Spinal cord (tissue), 3 donors: ENCODE measurements around the genes KRBA2 and MYH10.

DNA sequence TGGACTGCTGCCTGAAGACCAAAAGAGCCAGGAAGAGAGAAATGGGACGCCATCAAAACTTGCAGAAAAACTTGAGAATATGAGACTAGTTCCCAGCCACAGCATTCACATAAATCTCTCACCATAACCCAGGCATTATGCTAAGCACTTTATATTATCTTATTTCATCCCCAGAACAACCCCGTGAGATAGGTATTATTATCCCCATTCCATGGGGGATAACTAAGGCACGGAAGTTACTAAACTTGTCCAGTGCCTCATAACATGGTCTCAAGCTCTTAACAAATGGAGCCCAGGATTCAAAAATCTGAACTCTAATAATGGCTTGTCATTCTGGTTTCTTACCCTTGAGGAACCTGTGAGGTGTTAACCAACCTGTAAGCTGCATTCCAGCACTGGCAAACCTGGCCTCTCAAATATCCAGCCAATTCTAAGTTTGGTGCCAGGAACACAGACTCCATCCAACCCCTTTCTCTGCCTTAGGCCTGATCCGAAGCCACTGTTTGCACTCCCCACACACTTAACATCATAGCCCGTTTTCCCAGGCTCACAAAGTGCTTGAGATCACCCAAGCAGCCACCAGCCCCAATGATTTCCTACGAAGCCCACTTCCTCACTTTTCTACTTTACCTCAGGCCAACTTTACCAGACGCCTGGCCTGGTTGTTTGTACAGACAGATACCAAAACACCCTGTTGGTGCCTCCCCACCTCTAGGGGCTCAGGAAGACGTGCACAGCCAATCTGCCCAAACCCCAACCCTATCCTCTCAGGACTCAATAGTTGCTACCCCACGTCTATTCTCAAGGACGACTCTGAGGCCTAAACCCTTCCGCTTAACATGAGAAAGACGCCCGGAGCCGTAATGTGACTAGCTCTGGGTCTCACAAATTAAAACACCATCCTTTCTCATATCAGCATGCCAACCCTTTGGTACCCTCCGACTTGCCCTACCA is 3.0 kb upstream of the PER1 start:
- PRO-cap: no peak
- RAMPAGE, long total RNA: no peak

DNA sequence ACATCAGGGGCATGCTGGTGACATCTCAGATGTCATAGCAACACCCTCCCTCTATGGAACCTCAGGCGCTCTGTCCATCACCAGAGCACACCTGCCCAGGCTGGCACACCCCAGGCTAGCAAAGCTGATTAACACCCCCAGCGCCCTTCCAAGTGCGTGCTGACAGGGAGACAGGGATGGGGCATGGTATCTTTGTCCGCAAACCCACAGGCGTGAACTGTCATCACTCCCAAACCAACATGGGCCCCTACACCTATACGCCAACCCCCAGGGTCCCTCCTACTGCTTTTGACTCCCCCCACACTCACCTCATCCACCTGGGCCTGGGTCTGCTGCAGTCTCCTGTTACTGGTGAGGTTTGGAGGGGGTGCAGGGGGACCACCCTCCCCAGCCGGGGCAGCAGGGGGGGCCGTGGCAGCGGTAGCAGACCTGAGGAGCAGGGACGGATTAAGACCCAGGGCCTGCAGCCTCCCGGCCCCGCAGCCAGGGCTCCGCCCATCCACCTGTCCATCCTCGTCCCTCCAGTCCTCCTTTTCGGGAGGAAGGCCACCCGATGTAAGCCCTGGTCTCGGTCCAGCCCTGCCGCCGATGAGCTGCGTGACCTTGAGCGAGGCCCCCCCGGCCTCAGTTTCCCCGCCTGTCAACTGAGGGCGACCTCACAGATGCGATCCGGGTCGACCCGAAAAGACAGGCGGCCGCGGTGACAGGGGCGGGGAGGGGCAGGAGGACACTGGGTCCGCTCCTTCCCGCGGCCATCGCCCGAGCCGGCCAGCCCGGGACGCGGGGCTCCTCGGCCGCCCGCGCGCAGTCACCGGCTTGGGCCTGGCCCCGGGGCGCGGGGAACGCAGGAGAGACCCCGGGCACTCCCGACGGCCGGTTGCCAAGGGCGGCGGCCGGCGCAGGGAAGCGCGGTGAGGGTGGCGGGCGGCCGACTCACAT is 538 bp downstream of the VAMP2 start:
- PRO-cap: no peak
- RAMPAGE, long total RNA: no peak

GRCh38 chr17:8173015-8173968 is 2.9 kb downstream of the TMEM107 start:
- PRO-cap: unidirectional peak, minus-strand start at chr17:8173588
- RAMPAGE, long total RNA: no peak

GRCh38 chr17:8186960-8188304 is 2.5 kb downstream of the BORCS6 start:
- PRO-cap: no peak
- RAMPAGE, long total RNA: no peak

- PRO-cap: no peak
- RAMPAGE, long total RNA: no peak
These were observed 15.5 kb downstream of the CTC1 start for GRCh38 chr17:8232190-8232914.

DNA sequence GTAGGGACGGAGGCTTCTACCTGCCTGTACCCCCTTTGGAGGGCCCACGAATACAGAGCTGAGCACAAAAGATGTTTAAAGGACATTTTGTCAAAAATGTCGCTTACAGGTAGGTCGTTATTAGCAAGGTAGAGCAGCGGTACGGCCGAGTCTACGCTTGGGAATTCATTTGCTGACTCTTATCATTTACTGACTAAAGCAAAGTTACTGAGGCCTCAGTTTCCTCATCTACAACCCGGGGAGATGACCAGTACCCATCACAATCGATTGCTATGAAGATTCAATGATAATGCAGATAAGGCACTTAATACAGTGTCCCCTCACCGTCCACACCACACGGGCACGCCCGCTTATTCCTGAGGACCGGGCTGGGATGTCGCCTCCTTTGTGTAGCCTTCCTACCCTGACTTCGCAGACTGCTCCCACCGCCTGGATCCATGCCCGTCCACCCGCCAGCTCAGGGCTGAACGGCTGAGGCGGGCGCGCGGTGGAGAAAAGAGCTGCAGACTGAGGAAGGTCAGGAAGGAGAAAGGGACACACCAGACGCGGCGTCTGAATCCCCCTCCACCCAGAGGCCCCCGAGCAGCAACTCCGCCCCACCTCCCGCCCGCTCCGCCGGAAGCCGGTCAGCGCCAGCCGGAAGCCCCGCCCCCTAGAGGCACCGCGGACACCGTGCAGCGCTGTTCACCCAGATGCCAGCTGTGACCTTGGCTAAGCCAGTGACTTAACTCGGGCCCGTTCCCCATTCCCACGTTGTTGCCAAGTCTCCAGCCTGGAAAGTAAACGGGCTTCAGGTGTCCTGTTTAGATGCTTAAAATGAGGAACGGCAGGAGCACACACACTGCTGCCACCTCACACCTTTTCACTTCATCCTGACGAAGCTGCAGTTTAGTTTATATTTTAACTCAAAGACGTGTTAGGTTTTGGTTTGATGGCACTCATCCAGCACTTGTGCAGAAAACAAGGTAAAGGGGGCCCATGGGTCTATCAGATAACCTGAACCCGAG is at the start of gene KRBA2:
KRBA2 (minus strand) TSS at position 593 of the 1,007 bp plus-strand sequence.
- PRO-cap: no peak
- RAMPAGE, long total RNA: no peak

DNA sequence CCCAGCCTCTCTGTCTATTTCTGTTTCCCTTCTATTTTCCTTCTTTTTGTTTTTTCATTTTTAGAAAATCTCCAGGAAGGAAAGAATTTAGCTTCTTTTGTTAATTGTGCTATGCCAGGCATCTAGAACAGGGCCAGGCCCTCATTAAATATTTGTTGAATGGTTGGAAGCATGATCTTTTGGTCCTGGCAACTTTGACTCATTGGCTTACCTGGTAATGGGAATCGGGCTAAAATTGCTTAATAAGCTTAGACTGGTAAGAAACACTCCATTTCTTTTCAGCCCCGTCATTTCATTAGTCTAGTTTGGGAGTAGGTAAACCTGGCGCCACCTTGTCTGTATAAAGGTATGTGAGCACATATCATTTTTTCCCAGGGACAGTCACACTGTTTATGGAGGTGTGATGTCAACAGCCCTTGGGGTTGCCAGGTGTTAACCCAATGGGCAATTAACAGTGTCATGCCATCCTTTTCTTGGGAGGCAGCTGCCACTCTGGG is 9.6 kb upstream of the NDEL1 start:
- PRO-cap: no peak
- RAMPAGE, long total RNA: no peak

DNA sequence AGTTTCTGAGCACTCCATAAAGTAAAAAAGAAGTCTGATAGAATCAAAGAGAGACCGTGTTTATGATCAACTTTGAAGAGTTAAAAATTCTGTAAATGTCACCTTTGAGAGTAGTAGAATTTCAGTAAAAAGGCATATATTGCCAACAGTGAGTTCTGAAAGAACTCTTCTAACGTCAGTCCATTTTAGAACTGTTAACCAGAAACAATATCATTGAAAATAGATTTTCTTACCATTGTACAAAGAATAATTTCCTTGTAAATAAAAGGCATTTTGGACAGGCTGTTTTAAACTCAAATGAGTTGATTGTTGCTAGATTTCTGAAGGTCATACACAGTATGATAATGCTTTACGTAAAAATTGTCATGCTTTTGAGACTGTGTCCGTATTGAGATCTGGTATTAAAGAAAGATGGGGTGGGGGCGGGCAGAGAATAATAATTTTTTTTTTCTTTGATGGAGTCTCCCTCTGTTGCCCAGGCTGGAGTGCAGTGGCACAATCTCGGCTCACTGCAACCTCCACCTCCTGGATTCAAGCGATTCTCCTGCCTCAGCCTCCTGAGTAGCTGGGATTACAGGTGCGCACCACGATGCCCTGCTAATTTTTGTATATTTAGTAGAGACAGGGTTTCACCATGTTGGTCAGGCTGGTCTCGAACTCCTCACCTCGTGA is 2.0 kb downstream of the NDEL1 start:
- PRO-cap: no peak
- RAMPAGE, long total RNA: no peak

DNA sequence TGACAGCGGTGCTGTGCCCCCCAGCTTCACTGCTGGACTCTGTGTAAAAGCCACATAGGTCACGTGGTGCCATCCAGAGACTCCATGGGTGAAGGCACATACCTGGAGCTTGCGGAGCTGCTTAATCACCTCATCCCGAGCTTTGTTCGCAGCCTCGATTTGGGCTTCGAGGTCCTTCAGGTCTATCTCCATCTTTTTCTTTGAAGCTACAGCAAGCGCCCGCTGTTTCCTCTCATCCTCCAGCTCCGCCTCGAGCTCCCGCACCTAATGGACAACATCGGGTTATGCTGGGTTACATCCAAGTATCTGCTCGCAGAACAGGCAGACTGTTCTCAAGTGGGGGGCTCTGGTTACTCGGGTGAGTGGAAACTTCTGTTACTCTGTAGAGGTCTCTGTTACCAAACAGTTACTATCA is 51.7 kb downstream of the NDEL1 start:
- PRO-cap: no peak
- RAMPAGE, long total RNA: no peak

DNA sequence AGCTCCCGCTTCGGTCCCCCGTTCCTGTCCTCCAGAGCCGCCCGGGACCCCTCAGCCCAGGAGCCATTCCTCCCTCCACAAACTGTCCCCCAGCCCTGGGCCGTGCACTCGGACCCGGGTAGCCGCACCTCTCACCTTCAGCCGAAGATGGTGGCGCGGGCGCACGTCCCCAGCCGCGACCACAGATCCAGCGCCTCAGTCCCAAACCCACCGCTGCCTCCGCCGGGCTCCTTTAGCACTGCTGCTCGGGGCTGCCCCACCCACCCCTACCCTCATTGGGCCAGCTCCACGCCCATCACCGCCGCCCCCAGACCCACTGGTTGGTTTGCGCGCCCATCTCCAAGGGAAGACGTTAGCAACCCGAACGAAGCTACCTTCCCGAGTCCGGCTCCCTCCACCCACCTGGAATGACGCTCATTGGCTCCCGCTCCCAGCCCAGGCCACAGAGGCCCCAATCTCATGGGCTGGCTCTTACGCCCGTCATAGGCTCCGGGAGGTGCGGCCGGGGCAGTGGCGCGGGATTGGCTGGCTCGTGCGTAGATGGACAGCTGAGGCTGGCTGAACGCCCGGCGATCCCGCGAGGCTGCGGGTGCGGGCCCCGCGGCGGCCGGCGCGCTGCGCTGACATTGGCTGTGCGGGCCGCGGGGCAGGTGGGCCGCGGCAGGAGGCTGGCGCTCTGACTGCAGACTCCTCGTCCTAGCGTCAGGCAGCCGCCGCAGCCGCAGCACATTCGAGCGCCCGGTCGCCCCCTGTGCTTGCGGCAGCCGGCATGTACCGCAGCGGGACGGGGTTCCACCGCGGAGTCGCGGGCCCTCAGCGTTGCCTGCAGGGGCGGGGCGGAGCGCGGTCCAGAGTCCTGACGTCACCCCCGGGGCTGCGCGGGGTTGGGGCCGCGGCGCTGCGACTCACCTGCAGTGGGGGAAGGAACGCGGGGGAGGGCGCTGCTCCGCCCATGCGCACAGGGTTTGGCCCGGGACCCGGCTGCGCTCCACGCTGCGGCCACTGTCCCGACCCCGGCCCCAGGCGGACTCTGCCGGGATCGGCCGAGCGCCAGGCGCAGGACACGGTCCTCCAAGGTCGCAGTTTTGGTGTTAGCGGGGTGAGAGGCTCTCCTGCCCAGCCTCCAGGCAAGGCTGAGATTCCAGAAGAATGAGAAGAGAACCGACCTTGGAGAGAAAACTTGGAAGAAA is at the start of gene MYH10:
MYH10 (minus strand) TSS at position 207 of the 1,190 bp plus-strand sequence.
- PRO-cap: no peak
- RAMPAGE, long total RNA: no peak

DNA sequence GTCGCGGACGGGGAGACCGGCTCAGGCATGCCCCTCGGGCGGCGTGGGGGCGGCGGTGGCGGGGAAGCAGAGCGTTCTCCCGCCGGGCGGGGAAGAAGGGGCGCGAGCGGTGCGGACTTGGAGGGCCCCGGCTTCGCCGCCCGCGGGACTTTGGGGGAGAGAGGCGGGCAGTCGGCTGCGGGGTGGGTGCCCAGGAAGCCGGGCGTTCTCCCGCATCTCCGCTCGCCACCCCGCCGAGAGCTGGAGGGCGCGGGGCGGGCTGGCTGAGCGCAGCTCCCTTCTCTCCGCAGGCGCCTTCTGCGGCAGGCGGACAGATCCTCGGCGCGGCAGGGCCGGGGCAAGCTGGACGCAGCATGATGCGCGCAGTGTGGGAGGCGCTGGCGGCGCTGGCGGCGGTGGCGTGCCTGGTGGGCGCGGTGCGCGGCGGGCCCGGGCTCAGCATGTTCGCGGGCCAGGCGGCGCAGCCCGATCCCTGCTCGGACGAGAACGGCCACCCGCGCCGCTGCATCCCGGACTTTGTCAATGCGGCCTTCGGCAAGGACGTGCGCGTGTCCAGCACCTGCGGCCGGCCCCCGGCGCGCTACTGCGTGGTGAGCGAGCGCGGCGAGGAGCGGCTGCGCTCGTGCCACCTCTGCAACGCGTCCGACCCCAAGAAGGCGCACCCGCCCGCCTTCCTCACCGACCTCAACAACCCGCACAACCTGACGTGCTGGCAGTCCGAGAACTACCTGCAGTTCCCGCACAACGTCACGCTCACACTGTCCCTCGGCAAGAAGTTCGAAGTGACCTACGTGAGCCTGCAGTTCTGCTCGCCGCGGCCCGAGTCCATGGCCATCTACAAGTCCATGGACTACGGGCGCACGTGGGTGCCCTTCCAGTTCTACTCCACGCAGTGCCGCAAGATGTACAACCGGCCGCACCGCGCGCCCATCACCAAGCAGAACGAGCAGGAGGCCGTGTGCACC is 993 bp downstream of the NTN1 start:
- PRO-cap: no peak
- RAMPAGE, long total RNA: no peak

- PRO-cap: no peak
- RAMPAGE, long total RNA: no peak
These were observed 31.3 kb downstream of the NTN1 start for GRCh38 chr17:9052641-9053052.

- PRO-cap: no peak
- RAMPAGE, long total RNA: no peak
These were observed 207.1 kb downstream of the NTN1 start for GRCh38 chr17:9228283-9228872.

GRCh38 chr17:9239138-9239766 is 217.9 kb downstream of the NTN1 start:
- PRO-cap: no peak
- RAMPAGE, long total RNA: no peak

DNA sequence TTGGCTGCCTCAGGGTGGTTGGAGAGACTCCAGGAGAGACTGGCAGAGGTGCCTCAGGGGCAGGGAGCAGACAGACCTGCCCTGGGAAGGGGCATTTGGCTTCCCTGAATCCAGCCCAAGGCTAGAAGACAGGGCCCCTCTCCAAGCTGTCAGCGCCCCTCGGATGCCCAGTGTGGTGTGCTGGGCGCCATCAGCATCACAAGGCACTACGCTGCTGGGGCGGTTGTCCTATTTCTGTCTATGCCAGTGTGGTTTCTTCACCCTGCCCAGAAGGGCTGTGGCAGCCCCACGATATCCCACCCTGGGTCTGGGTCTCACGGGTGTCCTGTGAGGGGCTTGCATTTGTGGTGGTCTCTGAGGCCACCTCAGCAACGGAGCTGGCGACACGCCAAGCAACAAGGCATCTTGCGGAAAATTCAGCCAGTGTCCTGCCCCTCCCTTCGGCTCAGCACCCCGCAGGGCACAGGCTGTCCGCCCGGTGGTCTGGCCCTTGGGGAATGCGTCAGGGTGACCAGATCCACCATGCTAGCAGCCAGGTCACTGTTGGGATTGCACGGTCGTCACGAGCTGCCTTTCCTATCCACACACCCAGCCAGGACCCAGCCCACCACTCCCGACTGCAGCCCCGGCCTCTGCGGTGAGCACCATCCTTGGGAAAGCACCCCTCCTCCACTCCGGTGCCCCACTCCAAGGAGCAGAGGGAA is 221.0 kb downstream of the NTN1 start:
- PRO-cap: no peak
- RAMPAGE, long total RNA: no peak

GRCh38 chr17:9645585-9645832 is 192 bp downstream of the USP43 start:
- PRO-cap: no peak
- RAMPAGE, long total RNA: no peak

GRCh38 chr17:9645833-9646272 is 536 bp downstream of the USP43 start:
- PRO-cap: no peak
- RAMPAGE, long total RNA: no peak

GRCh38 chr17:9924627-9924925 is 19.5 kb upstream of the RCVRN start:
- PRO-cap: no peak
- RAMPAGE, long total RNA: no peak

- PRO-cap: no peak
- RAMPAGE, long total RNA: no peak
These were observed 72.4 kb downstream of the GAS7 start for GRCh38 chr17:10126018-10126331.

DNA sequence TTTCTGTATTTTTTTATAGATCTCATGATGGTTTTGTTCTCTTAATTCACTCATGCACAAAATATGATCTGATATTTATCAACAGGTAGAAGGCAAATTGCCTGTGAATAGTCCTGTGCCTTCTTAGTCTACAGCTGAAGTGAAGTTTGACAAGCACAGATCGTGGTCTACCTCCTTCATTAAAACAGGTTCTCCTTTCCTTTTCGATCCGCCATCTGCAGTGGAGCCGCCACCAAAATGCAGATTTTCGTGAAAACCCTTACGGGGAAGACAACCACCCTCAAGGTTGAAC is 60.1 kb upstream of the GAS7 start:
- PRO-cap: no peak
- RAMPAGE, long total RNA: no peak